Epithelial cell of esophagus (primary cell): ENCODE results near the genes ZRSR2 and CDKL5.

- RRBS = no CpG with 5 or more reads among the region's 7 CpGs
Measured at GRCh38 chrX:14026091-14026663, 3.5 kb downstream of the GEMIN8 start.

GRCh38 chrX:15158631-15159378, 111.1 kb downstream of the ASB9 start:
- RRBS = no CpG with 5 or more reads among the region's 7 CpGs

DNA sequence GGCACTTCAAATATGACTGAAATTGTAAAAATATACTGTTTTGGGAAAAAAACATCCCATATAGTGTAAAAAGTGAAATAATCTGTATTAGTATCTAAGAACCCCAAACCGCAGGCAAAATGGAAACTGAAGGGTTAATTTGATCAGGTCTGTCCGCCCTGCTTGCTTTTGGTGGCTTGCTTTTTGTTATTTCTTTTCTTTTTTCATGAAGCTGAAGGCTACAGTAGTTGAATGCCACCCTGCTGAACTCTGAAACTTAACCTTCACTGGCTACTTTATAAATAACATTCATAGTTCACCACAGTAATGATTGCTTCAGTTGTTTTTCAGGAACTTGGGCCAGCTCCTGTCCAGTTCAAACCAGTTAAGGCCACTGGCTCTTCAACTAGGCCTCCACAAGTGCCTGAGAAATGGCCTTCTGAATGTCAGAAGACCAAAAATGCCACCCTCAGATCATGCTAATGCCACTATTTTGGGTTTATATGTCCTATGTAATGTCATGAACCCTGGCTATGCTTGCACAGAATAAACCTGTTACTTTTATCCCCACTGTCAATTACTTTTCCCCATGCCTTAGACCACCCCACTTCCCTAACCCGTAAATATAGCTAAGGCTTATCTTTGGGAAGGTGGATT, 7.7 kb upstream of the ASB9 start:
- RRBS = no CpG with 5 or more reads among the region's 3 CpGs

DNA sequence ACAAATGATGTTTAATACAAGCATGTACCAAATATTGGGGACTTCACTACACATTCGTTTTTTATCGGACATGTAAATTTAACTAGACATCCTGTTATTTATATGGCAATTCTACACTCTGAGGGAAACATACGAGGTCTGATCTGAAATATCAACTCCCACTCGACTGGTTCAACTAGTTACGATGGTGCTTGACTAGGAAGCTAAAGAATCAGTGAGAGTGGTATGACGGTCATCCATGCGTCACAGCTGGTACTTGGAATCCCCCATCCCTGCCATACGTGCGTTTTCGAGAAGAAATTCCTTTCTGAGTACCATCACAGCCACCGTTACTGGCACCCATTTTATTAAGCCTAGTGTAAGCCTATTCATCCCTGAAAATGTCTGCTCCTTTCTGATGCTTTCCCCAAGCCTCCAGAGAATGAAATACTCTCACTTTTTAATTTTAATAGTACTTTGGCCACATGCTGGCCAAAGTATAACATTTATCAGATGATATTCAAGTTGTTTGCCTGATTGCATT, 701 bp upstream of the PIGA start:
- RRBS = no CpG with 5 or more reads among the region's 11 CpGs

DNA sequence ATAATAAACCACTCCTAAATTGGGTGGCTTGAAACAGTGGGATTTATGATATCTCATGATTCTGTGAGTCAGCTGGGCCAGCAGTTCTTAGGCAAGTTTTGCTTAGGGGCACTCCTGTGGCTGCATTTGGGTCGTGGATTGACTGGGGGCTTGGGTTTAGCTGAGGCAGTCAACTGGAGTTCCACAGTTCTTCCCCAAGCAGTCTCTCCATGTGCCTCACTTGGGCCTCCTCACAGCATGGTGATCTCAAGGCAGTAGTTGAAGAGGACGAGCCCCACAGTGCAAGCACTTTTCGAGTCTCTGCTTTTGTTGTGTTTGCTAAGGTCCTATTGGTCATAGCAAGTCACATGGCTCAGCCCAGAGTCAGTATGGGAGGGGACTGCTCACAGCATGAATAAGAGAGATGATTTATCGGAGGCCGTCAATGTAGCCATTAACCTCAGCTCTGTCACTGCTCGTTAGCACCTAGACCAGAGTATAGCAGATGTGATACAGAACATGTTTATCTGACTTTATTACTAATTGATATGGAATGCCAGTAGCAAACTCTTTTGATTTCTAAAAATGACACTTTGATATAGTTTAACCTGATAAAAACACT, 29.7 kb downstream of the BMX start:
- RRBS = no CpG with 5 or more reads among the region's 6 CpGs

DNA sequence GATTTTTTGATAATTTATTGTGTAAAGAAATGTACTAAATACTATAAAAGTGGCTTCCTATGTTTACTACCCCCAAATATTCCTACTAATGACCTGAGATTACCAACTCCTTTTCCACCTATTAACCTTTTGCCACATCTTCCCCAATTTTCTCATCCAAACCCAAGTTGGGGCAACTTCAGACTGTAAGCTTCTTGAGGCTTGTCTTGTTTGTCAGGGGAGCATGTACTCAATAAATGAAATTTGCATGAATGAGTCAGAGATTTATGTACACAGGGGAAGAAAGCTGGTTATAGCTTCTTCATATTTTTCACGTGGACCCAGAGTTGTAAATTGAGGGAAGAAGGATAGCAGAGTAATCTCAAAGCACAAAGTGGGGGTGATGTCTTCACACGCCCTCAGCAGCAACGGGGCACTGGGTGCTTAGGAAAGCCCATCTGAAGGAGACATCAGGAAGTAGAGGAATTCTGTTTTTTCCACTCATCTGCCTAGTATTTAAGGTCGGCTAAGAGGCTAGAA, 881 bp upstream of the CA5B start:
- RRBS = no CpG with 5 or more reads among the region's 4 CpGs

DNA sequence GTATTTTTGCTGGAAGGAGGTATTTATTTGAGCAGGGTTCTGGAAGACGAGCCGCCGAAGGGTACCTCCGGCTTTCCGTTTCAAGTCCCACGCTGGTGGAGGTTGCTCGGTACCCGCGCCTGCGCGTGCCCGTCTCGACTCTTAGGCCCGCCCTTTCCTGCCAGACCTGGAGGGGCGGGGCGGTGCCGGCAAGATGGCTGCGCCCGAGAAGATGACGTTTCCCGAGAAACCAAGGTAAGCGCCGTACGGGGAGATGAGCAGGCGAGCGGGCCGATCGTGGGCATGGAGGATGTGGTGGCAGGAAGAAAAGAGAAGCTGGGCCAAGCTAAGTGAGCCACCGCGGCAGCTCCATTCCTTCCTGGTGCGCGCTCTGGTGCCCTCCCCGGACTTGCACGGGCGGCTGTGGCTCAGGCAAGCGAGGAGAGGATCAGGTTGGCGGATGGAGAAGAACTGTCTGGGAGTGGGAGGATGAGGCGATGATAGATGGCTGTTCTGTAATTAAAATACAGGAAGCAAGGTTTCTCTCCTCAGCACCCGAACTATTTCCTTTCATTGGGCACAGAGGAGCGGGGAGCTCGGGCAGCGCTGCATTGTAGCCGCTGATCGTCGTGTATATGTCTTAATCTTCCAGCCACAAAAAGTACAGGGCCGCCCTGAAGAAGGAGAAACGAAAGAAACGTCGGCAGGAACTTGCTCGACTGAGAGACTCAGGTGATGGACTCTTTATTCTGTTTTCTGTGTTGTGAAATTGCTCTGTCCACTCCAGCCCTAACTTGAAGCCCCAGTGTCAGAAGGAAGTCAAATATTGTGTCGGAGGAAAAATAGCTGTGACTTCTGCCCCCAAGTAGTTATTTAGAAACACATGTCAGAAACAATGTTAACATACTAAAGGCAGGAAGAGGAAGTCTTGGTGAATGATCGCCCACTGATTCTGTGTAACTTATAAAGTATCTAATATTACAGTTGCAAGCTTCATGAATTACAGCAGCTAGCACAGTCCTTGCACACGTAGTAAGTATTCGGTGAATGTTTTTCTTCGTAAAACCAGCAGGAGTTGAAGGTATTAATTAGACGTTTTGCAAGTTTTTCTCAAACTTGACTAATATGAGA, at the start of gene ZRSR2:
TSS of gene ZRSR2 (plus strand) at position 182 of the 1,110 bp plus-strand sequence.
- RRBS = no CpG with 5 or more reads among the region's 56 CpGs

DNA sequence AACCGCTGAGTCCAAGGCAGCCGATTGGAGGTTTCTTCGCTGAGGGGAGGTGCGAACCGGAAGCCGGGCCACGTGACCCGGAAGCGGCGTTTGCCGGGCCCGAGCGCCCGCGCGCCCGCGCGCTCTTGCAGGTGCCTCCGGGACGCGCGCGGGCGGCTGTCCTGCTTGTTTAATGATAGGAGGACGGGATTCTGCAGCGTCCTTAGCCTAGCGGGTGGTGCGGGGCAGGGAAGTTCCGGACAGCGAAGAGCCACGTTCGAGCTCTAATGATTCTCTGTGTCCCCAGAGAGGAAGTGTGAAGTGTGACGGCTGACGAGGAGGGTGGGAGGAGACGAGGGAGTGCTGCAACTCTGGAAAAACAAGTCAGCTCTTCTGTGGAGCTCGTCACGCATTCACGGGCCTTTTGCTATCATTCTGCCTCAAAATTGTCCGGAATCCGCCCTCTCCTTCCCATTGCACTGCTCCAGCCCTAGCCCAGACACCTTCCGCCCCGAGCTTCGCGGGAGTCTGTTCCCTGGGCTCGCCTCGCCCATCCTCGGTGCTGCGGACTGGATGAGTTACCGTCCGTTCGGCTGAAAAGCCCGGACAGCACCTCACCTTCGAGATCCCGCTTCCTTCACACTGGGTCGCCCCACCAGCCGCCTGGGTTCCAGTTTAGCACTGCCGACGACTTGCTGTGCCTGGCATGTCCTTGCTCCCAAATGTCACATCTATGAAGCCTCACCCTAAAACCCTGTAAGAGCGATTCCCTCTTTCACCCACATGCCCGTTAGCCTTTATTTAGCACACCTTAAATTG, 557 bp upstream of the AP1S2 start:
- RRBS = 2% methylated on average over 17 of the region's 61 CpGs

DNA sequence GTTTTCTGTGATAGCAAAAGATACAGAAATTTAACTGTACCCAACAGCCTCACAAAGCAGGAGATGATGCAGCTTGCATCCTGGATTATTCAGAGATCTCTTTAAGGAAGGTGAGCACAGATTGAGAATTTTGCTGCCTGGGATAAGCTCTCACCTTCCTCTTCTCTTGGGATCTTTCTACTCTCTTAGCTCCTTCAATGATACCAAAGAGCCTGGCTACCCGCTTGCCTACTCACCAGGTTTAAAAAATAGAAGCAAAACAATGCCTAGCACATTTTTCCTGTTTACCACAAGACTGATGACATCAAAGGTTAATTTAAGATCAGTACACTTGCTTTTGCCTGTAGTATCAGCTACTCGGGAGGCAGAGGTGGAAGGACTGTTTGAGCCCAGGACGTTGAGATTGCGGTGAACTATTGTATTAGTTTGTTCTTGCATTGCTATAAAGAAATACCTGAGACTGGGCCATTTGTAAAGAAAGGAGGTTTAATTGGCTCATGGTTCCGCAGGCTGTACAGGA, 36.8 kb upstream of the AP1S2 start:
- RRBS = no CpG with 5 or more reads among the region's 5 CpGs

- RRBS = no CpG with 5 or more reads among the region's 10 CpGs
Measured at GRCh38 chrX:15956669-15957147, 102.1 kb upstream of the AP1S2 start.

- RRBS = no CpG with 5 or more reads among the region's 4 CpGs
Measured at GRCh38 chrX:16743949-16744358, 24.5 kb downstream of the SYAP1 start.

GRCh38 chrX:16785921-16786372, 319 bp upstream of the TXLNG start:
- RRBS = no CpG with 5 or more reads among the region's 30 CpGs

DNA sequence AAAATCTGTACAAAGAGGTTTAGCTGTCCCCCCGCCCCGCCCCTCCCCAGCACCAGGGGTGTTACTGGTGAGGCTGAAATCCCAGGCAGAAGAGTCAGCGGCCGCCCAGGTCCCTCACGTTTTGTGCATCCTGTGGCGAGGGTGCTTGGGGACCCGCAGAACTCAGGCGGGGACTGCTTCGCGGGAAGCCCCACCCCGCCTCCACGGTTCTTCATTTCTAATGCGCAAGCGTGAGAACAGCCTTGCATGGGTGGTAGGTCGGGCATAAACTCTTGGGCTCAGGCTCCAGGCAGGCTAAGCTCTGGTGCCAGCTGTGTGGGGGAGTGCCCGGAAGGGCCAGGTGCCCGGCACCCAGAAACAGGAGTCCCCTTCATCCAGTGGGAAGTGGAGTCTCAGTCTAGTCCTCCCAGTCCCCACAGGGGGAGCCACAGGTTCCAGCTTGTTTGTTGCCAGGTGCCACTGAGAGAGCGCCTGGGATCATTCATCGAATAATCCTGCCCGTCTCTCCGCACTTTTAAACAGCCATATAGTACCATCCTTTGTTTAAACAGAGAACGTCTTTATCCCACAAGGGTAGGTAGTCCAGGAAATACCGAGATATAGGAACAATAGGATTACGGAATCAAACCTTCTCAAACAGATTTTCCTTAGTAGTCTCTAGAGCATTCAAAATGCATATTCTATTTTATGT, 12.6 kb upstream of the RBBP7 start:
- RRBS = no CpG with 5 or more reads among the region's 24 CpGs

DNA sequence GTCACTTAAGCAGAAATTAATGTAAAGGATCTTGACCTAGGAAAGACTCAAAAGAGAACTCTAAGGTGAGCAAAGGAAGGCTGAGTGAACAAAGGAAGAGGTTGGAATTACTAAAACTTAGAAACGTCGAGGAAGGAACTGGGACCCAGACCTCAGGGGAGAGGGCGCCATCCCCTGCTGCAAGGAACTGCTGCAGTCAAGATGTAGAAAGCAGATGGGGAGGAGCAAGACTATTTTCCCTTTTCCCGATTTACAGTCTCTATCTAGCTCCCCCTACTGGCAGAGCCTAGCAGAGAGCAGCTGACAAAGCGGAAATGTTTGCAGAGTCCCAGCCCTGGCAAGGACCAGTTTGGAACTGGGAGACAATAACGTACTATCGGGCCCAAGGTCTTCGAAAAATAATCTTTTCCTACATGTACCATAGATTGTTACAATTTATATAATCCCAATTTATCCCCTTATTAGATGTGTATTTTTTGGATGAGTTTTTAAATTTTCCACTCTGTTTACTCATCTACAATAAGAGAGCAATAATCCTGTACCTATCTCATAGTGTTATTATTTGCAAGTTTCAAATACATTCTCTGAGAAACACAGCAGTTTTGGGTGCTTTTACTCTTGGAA, 22.7 kb upstream of the RBBP7 start:
- RRBS = no CpG with 5 or more reads among the region's 8 CpGs

DNA sequence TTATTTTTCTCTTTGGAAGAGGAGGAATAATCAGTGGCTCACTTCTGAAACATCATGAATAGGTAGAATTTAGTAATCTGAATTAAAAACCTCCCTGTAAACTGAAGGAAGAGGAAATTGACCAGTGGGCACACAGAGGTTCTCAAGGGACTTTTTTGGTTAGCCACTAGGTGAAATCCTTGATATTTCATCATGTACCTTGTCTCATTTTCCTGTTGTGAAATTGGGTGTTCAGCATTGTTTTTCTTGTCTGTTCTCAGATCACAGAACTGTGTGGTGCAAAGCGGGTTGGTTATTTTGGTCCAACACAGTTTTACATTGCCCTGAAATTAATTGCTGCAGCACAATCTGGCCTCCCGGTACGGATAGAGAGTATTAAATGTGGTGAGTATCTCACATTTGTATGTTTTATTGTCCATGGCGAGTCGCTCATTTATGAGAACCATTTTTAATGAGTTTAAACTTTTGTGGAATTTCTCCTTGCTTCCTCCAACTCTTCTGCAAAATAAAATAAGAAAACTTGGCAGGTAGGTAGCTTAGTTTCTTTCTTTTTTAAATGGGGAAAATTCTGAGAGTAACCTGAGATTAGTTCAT, 59.6 kb downstream of the REPS2 start:
- RRBS = no CpG with 5 or more reads among the region's 5 CpGs

DNA sequence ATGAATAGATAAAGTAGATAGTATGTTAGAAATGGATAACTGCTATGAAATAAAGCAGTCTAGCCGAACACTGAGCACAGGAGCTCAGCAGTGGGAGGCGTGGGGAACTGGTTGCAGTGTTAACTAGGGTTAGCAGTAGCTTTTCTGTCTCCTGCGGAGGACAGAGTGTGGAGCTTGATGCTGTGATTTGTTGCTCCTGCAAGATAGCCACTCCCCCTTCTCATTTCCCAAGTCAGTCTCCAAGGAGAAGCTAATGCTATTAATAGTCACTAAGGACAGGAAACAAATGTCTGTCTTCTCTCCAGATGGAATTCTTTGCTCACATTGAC, 156.9 kb upstream of the SCML1 start:
- RRBS = no CpG with 5 or more reads among the region's 3 CpGs

GRCh38 chrX:17735134-17735517, 2.2 kb upstream of the SCML1 start:
- RRBS = no CpG with 5 or more reads among the region's 5 CpGs

GRCh38 chrX:18104103-18105089, 116.3 kb downstream of the BEND2 start:
- RRBS = no CpG with 5 or more reads among the region's 33 CpGs

DNA sequence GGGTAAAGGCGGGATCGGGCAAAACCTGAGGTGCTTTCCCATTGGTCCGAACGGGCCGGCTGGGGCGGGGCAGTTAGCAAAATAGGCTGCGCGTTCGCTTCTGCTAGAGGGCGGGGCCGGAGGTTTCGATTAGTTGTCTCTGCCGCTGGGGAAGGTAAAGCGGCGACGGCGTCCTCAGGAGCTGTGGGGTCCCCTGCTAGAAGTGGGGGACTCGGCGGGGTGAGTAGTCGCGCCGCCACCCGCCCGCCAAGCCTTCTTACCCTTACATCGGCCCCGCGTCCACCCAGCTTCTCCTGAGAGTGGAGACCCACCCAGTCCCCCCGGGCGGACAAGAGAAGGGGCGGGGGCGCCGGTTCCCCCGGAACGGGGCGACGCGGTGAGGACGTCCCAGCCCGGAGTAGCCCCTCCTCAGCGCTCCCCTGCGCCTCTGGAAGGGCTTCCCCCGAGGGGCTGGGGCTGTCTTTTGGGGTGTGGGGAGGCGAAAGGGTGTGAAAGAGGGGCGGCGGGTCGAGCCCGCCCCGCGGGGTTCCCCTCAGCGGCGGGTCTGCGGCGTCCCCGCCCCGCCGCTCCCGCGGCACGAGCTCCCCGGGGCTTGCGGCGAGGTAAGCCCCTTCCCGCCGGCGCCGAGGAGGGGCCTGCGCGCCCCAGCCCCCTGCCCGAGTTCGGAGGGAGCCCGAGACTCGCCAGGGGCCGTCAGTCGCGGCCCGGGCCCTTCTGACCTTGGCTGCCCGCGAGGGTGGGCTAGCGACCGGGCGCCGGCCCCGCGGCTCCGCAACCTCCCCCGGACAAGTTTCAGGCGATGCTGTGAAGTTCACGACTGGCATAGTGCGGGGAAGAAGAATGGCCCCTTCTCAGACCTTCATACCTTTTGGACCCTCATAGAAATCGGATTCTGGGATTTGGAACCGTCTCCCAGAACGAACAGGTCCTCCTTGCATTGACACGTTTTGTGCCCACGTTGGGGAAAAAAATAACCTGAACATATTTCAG, at the start of gene CDKL5:
TSS of gene CDKL5 (plus strand) at position 132 of the 990 bp plus-strand sequence.
- RRBS = 1% methylated on average over 22 of the region's 94 CpGs